AG04449 (cell line): ENCODE results near the genes ZBTB7A, SHD and TMIGD2.

DNA sequence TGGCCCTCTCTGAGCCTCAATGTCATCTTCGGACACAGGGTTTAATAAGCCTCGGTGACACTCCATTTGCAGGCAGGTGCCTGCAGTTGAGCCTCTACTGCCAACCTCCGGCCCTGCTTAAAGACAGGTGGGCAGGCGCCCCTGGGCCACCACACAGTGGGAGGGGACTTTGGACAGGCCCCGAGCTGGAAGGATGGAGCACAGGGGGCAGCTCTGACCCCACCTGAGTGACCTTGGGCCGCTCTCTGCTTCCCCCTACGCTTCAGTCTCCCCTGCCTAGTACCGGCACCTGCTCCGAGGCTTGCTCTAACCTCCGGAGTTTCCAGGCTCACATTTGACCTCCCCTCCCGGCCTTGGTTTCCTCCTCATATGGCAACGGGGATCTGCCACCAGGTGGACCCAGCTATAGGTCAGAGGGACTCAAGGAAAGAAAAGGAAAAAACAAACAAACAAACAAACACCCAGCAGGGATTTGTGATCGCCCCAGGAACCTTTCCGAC is 3.1 kb downstream of the ZBTB7A start:
- RRBS: no CpG with 5 or more reads among the region's 14 CpGs

DNA sequence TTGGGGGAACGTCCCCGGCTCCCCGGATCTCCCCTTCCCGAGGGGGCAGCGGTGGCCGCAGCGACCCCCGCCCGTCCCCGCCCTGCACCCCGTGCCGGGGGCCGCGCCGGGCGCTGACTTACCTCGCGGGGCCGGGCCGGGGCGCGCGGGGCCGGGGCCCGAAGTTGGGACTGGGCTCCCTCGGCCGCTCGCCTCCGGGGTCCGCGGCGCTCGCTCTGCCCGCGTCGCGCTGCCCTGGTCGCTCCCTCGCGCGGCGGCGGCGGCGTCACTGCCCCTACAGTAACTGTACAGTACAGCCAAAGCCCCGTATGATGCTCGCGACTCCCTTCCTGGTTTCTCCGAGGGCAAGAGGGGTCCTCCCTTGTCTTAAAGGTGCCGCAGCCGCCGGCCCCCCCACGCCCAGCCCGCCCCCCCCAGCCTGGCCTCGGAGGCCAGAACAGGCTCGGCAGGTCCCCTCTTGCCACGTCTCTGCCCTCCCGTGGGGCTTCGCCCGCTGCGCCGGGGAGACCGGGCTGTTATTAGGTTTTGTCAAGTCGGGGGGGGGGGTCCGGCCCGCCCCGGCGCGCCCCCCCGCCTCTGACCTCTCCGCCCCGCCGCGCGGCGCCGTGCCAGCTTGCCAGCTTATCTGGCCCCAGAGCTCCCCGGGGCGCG is at the start of gene ZBTB7A:
Gene ZBTB7A, minus strand, starts transcription at position 340 of the 651 bp plus-strand sequence.
- RRBS: 3% methylated on average over 27 of the region's 80 CpGs

DNA sequence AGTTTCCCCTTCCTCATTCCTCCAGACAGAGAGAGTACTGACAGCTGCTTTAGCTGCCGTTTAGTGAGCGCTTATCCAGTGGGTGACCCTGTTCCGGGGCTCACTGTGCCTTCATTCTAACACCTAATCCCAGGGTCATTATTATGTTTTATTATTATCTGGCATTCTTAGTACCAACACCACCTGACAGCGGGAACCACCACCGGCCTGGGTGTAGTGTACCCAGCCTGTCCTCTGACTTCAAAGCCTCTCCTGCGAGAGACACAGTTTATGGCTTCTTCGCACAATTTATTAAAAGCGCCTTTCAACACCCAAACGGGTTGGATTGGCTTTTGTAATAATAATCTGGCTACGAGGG is 1.3 kb upstream of the ZBTB7A start:
- RRBS: 8% methylated on average over 2 of the region's 10 CpGs

DNA sequence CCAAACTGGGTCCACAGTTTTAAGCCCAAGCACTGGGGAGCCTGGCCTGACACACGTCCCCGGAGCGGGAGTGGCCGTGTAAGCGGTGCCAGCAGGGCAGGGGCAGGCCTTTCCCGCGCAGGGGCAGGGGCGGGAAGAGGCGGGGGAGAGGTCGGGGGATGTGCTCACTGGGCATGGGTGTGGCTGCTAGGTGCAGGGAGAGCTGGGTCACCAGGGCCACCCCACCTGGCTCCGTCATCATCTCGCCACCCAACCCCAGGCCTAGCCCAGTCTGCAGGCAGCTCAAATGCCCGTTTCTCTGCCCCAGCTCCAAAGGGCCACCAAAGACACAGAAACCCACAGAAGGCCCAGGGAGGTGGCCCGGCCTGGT is 27.9 kb downstream of the MAP2K2 start:
- RRBS: 94% methylated on average over 2 of the region's 14 CpGs

GRCh38 chr19:4114955-4115809 is 8.7 kb downstream of the MAP2K2 start:
- RRBS: no CpG with 5 or more reads among the region's 29 CpGs

DNA sequence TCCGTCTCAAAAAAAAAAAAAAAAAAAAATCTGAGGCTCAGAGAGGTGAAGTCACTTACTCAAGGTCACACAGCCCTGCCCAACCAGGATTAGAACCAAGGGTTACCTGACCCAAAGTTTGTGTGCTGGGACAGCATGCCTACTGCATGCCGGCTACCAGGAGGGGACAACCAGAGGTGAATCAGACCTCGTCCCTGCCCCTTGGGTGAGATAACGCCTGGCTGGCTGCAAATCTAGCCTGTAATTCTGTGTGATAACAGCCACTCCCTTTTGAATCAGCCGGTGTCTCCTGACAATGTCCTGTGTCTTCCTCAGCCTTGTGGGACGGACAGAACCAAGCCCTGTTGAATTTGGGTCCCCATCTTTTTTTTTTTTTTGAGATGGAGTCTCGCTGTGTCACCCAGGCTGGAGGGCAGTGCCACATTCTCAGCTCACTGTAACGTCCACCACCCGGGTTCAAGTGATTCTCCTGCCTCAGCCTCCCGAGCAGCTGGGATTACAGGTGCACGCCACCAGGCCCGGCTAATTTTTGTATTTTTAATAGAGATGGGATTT is 5.4 kb downstream of the CREB3L3 start:
- RRBS: no CpG with 5 or more reads among the region's 12 CpGs

- RRBS: no CpG with 5 or more reads among the region's 17 CpGs
These were observed 273 bp downstream of the ANKRD24 start for GRCh38 chr19:4182780-4183144.

- RRBS: no CpG with 5 or more reads among the region's 24 CpGs
These were observed 4.1 kb downstream of the ANKRD24 start for GRCh38 chr19:4186308-4187205.

GRCh38 chr19:4208535-4209233 is 20.6 kb upstream of the EBI3 start:
- RRBS: no CpG with 5 or more reads among the region's 11 CpGs

- RRBS: 24% methylated on average over 11 of the region's 21 CpGs
These were observed 11.6 kb upstream of the SHD start for GRCh38 chr19:4267350-4268048.

DNA sequence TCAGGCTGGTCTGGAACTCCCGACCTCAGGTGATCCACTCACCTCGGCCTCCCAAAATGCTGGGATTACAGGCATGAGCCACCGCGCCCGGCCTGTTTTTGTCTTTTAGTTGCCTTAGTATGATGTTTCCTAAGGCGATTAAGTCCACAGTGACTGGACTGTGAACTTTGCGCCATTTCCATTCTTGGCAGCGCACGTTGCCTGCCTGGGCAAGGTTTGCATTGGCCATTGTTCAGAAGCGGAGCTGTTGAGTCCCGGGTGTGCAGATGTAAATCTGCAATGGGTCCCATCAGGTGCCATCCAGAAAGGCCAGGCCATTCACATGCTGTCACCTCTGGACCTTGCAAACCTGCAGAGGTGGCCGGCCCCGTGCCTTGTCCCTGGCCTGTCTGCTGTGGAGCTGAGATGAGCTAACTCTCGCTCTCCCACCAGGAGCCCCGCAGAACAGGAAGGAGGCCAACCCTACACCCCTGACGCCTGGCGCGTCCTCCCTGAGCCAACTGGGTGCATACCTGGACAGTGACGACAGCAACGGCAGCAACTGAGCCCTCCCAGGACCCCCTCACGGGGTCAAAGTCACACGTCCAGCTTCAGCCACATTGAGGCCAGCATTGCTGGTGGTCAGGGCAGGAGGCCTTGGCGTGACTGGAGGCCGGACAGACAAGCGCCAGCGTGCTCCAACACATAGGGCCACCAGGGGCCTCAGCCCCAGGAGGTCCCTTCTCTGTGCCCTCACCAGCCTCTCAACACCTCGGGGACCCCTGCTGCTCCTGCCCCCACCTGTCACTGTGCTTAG is 10.7 kb upstream of the SHD start:
- RRBS: no CpG with 5 or more reads among the region's 27 CpGs

DNA sequence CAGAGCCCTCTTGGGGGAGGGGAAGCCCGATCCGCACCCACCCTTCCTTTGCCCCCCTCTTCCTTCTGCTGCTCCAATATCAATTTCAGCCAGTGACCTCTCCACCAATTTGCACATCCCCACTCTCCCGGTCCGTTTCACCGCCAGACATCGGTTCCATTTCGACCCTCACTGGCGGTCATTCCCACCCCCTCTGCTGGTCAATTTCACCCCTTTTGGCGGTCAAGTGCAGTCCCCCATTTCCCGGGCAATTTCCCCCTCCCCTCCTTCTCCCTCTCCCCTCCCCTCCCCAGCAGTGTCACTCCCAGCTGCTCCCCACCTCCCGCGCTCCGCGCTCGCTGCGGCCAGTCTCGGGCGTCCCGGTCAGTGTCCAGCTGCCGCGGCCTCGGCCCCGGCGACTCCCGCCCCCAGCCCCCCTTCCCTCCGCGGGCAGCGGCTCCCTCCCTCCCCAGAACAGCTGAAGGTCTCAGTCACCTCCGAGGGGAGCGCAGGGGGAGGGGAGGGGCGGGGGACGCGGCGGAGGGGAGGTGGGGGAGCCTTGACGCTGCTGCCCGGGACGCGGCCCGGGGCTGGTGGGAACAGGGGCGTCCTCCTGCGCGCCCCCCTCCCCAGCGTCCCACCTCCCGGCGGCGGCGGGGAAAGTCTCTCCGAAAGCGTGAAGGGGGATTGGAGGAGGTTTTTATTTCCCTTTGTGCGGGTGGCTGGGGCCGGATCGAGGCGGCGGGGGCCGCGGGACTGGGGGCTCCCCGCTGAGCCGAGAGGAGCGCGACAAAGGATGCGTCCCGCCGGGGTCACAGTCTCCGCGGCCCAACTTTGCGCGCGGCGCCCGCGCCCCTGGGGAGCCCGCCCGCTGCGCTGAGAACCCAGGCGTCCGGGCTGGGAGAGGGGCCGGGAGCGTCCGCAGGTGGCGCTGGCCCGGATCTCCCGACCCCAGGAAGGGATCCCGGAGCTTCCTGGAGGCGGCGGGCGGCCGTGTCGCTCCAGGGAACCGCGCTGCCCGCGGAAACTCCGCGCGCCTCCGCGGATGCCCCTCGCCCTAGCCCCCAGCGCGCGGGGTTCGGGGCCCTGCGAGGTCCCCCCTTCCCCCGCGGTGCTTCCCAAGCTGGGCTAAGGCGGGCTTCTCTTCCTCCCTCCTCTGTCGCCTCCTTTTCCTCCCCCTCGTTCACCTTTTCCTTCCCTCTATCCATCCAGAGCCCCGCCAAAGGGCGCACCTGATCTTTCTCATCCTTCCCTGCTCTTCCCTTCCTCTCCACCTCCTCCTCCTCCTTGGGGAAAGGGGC is at the start of gene SHD:
Gene SHD, plus strand, starts transcription at position 544 of the 1,280 bp plus-strand sequence.
- RRBS: 2% methylated on average over 34 of the region's 110 CpGs

DNA sequence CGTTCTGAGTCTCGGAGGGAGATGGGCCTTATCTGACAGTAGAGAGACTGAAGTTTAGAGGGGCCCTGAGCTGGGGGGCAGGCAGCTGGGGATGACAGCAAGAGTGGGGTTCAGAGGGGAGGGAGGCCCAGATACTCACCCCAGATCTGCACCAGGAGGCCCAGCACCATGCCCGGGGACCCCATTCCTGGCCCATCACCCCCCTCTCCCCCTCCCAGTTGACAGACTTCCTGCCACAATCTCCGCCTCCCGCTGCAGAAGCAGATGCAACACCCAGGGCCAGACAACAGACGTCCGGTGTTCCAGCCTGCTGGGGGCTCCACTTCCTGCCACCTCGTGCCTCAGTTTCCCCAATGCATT is at the start of gene TMIGD2:
Gene TMIGD2, minus strand, starts transcription at position 189 of the 360 bp plus-strand sequence.
- RRBS: no CpG with 5 or more reads among the region's 8 CpGs

GRCh38 chr19:4338996-4339395 is 369 bp upstream of the STAP2 start:
- RRBS: no CpG with 5 or more reads among the region's 10 CpGs

DNA sequence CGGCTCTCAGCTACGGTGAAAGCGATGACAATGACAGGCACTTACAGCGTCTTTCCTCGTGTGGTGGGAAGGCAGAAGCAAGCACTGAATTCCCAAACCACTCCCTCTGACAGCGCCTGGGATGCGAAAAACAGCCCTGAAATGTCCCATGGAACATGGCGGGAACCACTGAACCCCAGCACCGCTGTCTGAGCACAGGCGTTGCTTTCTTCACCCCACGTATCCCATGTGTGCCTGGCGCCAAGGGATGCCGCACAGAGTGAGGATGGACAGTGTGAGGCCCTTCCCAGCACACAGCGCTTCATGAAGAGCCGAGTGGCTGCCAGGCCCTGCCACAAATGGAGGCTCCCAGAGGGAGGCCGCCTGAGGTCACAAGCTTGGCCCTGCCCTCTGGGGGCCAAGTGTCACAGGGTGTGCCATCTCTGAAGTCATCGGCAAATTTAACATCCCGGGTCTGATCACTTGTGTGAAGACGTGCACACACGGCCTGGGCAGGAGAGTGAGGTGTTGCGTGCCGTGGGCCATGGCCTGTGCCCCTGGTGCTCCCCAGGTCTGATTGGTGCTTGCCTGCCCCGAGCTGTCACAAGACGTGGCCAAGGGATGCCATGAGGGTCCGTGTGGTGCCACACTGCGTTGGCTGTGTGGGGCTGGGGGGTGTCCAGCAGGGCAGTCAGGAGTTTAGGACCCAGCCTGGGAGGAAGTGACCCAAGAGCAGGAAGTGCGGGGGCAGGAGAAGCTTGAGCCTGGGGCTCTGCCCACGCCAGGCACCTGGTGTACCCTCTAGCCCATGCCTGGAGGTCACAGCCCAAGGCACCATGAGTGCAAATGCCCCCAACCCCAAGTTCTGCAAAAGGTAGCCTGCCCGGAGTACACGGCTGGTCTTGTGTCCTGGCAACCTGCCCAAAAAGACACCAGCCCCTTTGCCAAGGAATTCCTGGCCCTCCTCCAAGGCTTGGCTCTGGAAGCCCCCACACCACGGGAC is 24.6 kb downstream of the MPND start:
- RRBS: no CpG with 5 or more reads among the region's 31 CpGs

GRCh38 chr19:4372423-4373033 is 27.8 kb downstream of the SH3GL1 start:
- RRBS: no CpG with 5 or more reads among the region's 16 CpGs

DNA sequence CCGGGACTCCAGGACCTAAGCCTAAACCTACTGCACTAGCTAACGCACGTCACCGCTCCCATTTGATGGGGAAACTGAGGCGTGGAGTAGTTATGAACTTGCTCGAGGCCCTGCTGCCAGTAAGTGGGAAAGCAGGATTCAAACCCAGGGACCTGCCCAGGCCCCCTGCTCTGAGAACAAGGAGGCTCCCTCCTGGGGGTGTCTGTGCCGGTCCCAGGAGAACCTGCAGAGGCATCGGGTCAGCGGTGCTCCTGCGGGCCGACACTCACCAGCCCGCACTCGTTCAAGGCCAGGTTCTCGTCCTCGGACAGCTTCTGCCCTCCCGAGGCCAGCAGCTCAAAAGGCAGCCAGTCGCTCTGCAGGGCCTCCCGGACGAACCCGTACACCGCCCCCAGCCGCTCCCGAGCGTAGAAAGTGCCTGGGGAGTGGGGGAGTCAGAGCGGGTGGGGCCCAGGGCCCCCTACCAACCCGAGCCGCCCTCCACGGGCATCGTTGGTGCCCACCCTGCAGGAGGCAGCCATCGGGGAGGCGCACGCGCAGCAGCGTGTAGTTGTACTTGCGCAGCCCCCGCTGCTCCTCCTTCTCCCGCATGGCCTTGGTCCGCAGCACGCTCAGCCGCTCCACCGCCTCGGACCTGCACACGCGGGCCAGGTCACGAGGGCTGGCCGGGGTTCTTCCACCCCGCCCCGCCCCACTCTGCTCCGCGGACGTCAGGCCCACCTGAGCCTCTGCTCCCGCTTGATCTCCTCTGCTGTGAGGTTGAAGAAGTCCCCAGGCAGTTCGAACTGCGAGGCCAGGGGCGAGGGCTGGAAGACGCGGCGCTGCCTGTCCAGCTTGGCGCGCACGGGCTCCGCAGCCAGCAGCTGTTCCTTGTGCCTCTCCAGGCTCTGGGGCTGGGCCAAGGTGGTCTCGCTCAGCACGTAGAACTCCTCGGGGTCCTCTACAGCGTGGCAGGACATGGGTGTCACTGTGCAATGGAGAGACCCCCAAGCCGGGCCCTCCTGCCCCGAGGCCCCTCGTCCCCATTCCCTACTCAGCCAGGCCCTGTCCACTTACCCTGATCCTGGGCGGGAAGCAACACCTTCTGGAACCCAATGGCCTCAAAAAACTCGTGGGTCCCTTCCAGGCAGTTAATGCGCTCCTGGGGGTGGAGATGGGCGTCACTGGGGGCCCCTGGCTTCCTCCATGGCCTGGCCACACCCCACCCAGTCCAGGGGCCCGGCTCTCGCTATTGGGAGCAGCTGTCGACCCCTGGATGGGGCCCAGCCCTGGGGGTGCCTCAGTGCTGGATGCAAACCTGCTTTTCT is 11.4 kb downstream of the UBXN6 start:
- RRBS: 88% methylated on average over 1 of the region's 76 CpGs

DNA sequence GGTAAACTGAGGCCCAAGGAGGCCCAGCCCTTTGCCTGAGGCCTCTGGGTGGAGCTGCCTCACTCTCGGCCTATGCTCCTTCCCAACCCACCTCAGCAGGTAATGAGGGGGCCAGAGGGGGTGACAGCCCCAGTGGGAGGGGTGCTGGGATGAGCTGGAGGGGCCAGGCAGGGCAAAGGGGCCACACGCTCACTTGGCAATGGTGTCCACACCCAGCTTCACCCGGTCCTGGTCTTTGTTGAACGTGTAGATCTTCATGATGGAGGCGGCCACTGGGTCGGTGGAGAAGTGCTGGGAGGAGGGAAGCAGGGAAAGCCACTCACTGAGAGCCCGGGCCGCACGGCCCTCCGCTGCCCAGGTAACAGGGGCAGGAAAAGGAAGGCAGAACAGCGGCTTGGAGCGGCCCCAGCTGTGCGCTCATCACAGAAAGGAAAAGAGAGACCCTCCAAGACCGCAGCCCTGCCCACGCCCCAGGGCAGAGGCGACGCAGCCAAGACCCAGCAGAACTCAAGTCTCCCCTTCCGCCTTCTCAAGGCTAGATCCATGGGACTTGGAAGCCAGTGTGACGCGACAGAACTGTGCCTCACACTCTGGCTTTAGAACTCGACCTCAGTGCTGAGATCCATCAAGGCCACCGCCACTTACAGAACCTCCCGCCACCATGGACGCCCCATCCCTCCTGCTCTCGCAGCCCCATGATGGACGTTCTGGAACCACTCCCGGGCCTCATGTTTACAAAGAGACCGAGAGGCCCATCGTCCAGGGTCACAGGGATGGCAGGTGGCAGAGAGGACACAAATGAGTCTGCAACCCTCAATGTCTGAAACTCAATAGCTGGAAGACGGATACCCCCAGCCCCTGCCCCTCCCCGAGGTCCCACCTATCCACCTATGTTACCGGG is 9.2 kb downstream of the UBXN6 start:
- RRBS: 50% methylated on average over 2 of the region's 32 CpGs

GRCh38 chr19:4456242-4457368 is 989 bp downstream of the UBXN6 start:
- RRBS: 10% methylated on average over 2 of the region's 37 CpGs

GRCh38 chr19:4471518-4472204 is 436 bp upstream of the HDGFL2 start:
- RRBS: 1% methylated on average over 4 of the region's 35 CpGs